Airway epithelial cell (primary cell): ENCODE measurements around the genes STXBP2 and MCEMP1.

DNA sequence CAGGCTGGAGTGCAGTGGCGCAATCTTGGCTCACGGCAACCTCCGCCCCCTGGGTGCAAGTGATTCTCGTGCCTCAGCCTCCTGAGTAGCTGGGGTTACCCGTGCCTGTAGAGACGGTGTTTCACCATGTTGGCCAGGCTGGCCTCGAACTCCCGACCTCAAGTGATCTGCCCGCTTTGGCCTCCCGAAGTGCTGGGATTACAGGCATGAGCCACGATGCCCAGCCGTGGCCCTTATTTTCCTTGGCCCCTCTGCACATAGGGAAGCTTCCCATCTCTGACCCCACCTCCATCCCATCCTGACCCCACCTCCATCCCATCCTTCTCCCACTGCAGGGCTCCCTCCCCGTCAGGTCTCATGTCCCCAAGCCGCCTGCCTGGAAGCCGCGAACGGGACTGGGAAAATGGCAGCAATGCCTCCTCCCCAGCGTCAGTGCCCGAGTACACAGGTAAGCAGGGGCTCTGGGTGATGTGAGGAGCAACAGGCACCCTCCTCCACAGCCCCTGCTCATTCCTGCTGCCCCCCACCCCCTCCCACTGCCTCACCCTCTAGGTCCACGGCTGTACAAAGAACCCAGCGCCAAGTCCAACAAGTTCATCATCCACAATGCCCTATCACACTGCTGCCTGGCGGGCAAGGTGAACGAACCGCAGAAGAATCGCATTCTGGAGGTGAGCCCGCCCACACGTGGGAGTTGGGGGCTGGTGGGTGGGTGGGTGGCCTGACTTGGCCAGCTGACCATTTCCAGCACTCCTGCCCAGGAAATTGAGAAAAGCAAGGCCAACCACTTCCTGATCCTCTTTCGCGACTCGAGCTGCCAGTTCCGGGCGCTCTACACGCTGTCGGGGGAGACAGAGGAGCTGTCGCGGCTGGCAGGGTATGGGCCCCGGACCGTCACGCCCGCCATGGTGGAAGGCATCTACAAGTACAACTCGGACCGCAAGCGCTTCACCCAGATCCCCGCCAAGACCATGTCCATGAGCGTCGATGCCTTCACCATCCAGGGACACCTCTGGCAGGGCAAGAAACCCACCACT lies 12.0 kb downstream of the XAB2 start:
- RAMPAGE, long total RNA: no peak

- RAMPAGE, long total RNA: start-site peak on the plus strand at chr19:7637123-7637143, 130 and 25 reads in 2 replicates
Observed at GRCh38 chr19:7636653-7637308, at the start of gene STXBP2. Gene STXBP2, plus strand, starts transcription at chr19:7637110.

- RAMPAGE, long total RNA: no peak
Observed at GRCh38 chr19:7648340-7648906, 11.5 kb downstream of the STXBP2 start.

DNA sequence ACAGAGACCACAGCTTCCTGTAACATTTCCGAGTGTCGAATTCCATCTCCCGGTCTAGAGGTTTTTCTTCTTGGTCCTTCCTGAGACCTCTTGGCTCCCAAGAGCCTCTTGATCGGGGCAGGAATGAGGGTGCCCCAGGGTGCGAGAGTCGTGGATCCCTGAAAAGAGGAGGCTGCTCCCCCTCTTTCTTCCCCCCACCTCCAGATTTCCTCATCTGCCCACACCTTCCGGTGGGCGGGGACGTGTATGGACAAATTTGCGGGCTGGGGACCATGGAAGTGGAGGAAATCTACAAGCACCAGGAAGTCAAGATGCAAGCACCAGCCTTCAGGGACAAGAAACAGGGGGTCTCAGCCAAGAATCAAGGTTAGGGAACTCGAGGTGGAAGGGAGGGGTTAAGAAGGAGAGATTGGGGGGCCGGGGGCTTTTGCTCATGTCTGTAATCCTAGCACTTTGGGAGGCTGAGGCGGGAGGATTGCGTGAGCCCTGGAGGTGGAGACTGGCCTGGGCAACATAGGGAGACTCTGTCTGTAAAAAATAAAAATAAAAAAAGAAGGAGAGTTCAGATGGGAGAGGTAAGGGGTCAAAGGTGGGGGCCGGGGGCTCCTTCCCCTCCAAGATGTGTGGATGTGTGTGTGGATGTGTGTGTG lies at the start of gene MCEMP1:
Gene MCEMP1, plus strand, starts transcription at position 281 of the 650 bp plus-strand sequence.
- RAMPAGE, long total RNA: no peak

- RAMPAGE, long total RNA: no peak
Observed at GRCh38 chr19:7787808-7788288, 24.8 kb downstream of the CLEC4M start.

GRCh38 chr19:7831414-7832079 lies 1.5 kb downstream of the EVI5L start:
- RAMPAGE, long total RNA: no peak

- RAMPAGE, long total RNA: no peak
Observed at GRCh38 chr19:7900536-7901235, 3.0 kb upstream of the MAP2K7 start.

- RAMPAGE, long total RNA: no peak
Observed at GRCh38 chr19:7913381-7914530, 874 bp upstream of the TGFBR3L start.

GRCh38 chr19:7922015-7922563 lies 2.0 kb downstream of the SNAPC2 start:
- RAMPAGE, long total RNA: no peak

DNA sequence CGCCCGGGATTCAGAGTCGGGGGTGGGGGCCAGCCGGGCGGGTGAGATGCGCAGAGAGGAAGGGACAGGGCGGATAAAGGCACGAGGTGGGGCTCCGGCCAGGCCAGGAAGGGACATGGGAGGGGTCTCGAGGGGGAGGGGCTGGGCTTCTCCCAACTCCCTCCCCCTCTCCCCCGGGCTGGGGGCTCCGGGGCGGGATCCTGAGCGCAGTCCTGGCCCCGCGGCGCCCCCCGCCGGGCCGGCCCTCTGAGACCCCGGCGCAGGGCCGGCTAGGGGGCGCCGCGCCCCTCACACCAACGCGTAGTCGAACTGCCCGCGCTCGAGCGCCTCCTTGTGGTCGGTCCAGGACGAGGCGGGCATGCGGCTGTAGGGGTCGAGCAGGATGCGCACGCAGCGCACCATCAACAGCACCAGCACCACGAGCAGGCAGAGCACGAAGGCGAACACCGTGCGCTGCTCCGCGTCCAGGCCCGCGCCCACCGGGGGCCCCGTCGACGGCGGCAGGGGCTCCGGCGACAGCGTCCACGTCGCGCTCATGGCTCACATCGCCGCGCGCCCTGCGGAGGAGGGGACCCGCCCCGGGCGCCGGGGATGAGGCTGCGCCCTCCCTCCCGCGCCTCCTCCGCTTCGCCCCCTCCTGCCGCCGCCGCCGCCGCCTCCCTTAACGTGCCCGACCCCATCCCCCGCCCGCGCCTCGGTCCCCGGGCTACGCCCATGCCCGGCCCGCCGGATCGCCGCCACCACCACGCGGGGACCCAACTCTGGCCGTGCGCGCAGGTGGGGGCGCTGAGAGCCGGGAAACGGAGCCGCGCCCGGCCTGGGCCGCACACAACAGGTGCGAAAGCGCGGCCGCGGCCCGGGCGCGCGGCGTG lies 697 bp downstream of the CTXN1 start:
- RAMPAGE, long total RNA: no peak

GRCh38 chr19:7934793-7935417 lies 8.6 kb downstream of the TIMM44 start:
- RAMPAGE, long total RNA: no peak

- RAMPAGE, long total RNA: no peak
Observed at GRCh38 chr19:7982558-7983493, 22.6 kb downstream of the ELAVL1 start.

- RAMPAGE, long total RNA: no peak
Observed at GRCh38 chr19:8054151-8054560, 1.6 kb downstream of the CCL25 start.

GRCh38 chr19:8209079-8209252 lies 204 bp upstream of the CERS4 start:
- RAMPAGE, long total RNA: no peak

DNA sequence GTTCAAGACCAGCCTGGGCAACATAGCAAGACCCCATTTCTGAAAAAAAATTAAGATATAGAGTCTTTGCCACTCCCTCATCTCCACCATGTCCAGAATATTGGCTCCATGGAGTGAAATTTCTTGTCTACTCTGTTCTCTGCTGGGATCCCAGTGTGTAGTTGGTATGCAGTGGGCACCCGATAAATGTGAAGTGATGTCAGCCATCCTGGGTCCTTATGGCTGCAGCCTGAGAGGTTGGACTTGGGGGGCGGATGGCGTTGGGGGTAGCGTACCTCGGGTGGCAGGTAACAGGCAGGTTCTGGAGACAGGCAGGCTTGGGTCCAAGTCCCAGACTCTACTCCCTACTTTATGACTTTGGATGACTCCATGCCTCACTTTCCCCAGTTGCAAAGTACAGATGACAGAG lies 7.4 kb downstream of the CERS4 start:
- RAMPAGE, long total RNA: no peak

GRCh38 chr19:8360295-8360779 lies 3.6 kb upstream of the ANGPTL4 start:
- RAMPAGE, long total RNA: no peak

GRCh38 chr19:8438167-8439066 lies 6.4 kb upstream of the HNRNPM start:
- RAMPAGE, long total RNA: no peak

- RAMPAGE, long total RNA: no peak
Observed at GRCh38 chr19:8445940-8446528, 1.3 kb downstream of the HNRNPM start.

GRCh38 chr19:8451381-8451822 lies 6.6 kb downstream of the HNRNPM start:
- RAMPAGE, long total RNA: no peak

DNA sequence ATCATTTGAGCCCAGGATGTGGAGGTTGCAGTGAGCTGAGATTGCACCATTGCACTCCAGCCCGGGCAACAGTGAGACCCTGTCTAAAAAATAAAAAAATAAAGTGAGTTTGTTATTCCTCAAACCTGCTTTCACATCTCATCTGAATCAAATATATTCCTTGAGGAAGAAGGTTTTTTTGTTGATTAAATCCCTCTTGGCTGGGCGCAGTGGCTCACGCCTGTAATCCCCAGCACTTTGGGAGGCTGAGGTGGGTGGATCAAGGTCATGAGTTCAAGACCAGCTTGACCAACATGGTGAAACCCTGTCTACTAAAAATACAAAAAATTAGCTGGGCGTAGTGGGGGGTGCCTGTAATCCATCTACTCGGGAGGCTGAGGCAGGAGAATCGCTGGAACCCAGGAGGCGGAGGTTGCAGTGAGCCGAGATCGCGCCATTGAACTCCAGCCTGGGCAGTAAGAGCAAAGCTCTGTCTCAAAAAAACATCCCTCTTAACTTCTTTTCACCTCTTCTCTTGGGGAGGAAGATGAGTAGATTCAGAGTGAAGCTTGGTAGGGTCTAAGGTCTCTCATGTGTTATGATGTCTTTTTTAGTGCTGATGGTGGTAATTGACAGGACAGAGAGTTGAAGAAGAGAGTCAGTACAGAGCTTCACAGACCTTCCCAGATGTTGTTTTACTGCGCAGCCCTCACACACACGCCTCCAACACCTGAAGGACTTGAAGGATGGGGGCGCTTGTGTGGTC lies 19.6 kb downstream of the HNRNPM start:
- RAMPAGE, long total RNA: no peak